Anterior vena cava (tissue), 1 donor: ENCODE measurements around a stretch of chr18.

- PRO-cap: no peak
Observed at GRCh38 chr18:6012843-6013562, 117.7 kb upstream of the TMEM200C start.

DNA sequence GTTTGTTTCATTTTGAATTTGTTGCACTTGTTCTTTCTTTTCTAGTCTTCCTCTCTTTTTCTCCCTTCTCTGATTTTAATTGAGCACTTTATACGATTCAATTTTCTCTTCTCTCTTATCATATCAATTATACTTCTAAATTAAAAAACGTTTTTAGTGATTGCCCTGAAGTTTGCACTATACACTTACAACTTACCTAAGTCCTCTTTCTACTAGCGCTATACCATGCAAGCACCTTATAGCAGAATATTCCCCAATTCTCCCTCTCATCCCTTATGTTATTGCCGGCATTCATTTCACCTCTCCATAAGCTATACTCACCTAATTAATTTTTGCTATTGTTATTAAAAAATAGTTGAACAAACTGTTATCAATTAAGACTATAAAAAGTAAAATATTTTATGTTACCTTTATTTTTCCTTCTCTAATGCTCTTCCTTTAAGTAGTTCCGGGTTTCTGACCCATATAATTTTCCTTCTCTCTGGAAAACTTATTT lies 166.4 kb upstream of the TMEM200C start:
- PRO-cap: no peak

GRCh38 chr18:6462880-6463121 lies 48.1 kb upstream of the L3MBTL4 start:
- PRO-cap: no peak

DNA sequence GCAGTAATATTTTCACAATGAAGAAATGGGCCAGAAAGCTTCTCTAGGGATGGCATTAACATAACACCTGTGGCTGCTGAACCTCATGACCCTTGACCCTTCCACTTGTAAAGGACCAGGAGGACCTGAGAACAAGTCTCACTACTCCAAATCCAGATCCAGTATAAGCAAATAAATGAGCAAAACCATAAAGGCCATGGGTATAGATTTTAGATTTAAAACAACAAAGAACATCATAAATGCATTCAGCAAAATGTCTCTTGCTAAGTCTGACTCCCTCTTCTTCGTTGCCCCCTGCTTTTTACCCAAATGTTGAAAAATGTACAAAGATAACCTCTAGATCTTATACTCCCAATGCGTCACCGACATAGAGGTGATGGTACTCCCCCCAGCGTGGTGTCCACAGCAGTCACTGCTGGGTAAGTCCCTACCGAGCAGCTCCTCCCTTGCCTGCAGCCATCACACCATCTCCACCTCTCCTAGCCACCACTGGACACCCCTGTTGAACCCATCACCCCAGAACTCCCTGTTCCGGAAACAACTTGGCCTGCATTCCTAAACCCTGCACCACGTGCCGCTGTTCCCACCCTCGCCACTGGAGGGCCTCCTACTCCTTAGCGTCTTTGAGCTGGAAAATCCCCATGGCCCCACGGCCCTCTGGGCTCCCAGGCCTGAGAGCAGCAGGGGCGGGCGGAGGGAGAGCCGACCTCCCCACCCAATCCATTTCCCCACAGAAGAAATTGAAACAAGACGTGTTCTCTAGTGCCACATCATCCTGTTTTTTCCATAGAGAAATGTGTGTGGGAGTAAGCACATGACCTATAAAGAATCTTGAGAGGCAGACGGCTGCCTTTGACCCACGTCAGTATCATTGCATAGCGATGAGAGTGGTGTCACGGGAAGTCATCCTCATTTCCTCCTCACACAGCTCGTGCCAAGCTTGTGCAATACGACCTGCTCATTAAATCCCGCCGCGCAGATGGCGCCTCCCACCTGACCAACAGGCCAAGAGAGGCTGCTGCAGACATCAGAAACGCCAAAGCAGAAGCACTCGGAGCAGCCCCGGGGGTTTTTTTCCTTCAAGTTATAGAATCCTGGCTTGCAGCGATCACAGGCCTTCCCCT lies 79.4 kb downstream of the LAMA1 start:
- PRO-cap: bidirectional peak, plus-strand start at position 1,030 of the sequence, minus-strand start at position 722 of the sequence

- PRO-cap: unidirectional peak, minus-strand start at chr18:7273491; unidirectional peak, minus-strand start at chr18:7273752
Observed at GRCh38 chr18:7273092-7274065, 42.5 kb downstream of the LRRC30 start.

GRCh38 chr18:7290191-7290569 lies 59.3 kb downstream of the LRRC30 start:
- PRO-cap: no peak

DNA sequence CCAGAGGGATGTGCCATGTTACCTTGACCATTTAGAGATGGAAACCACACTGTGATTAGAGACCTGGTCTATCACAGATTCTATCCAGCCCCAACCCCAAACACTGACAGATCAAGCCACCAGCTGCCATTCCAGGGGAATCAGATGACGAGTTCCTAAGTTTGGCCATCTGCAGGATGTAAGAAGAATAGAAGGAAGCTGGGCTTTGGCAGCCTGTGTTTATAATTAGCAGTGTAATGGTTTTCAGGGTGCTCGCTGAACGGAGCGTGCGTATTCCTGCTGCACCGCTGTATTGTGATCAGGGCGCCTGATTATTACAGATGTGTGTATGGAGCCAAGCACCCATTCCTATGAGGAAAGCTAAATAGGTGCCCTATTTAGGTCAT lies 138.1 kb downstream of the LRRC30 start:
- PRO-cap: no peak

DNA sequence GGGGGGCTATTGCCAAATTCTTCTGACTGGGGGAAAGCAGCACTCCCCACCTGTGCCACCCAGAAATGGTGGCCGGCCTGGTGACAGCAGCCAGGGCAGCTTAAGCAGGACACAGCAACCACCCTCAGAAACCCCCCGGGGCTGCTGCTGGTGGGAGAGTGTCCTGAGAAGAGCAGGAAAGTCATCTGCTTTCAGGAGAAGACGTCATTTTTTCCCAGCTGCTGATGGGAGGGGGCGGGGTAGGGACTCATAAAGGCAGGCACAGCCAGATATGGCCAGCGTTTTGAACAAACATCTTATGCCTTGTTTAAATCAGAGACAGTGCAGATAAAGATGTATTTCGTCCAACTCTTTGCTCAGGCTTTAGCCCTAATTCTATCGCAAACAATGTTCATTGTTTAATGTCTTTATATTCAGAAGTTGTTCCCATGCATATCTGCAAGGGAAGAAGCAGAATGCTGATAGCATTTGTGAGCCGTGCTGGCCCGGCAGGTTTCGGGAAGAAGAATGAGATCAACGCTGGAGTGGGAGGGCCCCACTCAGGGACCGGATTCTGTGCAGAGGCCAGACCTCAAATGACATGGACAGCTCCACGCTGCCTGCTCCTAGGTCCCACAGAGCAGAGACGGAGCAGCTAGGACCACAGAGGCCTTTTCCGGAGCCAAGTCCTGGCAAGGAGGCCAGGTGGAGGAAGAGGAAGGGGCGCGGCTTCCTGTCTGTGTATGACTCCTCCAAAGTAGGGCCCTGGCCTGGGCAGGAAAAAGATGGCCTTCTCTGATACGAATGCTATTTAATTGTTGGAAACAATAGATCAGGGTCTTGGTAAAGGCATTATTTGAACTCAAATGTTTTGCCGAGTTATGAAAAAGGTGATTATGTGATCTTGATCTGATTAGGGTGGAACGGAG lies 139.7 kb downstream of the LRRC30 start:
- PRO-cap: no peak

- PRO-cap: no peak
Observed at GRCh38 chr18:8076262-8076807, 509.2 kb downstream of the PTPRM start.

- PRO-cap: no peak
Observed at GRCh38 chr18:8143606-8143963, 465.7 kb upstream of the RAB12 start.

GRCh38 chr18:8179842-8180402 lies 429.3 kb upstream of the RAB12 start:
- PRO-cap: no peak

DNA sequence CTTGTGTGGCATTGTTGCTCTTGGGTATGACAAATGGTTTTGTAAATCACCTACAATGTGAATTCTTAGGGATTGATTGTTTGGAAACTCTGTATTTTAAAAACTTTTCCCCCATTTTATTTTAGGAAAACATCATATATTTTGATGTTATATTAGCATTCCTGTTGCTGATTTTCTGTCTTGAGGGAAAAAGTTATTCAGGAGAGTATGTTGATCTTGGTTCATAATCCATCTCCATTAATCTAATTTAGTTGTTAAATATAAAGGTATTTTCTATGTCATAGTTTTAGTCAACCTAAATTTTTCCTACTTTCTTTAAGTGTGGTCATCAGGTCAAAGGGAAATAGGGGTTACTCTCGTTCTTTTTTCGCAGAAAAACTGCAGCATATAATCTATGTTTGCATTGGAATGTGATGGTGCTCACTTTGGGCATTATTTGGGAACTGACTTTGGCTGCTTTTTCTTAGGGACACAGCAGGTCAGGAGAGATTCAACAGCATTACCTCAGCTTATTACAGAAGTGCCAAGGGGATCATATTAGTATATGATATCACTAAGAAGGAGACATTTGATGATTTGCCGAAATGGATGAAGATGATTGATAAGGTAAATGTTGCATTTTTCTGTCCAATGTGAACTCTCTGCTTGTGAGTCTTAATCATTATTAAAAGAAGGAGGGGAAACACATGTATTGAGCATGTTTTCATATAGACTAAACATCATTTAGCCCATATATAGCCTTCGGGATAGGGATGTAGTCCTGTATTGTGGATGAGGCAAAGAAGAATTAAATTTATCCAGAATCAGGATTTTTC lies 23.7 kb downstream of the RAB12 start:
- PRO-cap: no peak

- PRO-cap: no peak
Observed at GRCh38 chr18:8703912-8704257, 1.5 kb upstream of the MTCL1 start.

- PRO-cap: no peak
Observed at GRCh38 chr18:8730517-8730772, 25.1 kb downstream of the MTCL1 start.

GRCh38 chr18:8766128-8766423 lies 60.7 kb downstream of the MTCL1 start:
- PRO-cap: no peak

GRCh38 chr18:8783998-8784496 lies 78.7 kb downstream of the MTCL1 start:
- PRO-cap: no peak

GRCh38 chr18:8890945-8891448 lies 185.6 kb downstream of the MTCL1 start:
- PRO-cap: no peak

GRCh38 chr18:8913733-8914553 lies 188.6 kb upstream of the NDUFV2 start:
- PRO-cap: no peak

- PRO-cap: bidirectional peak, plus-strand start at chr18:9102650, minus-strand start at chr18:9102521
Observed at GRCh38 chr18:9102260-9102580, 279 bp upstream of the NDUFV2 start.

DNA sequence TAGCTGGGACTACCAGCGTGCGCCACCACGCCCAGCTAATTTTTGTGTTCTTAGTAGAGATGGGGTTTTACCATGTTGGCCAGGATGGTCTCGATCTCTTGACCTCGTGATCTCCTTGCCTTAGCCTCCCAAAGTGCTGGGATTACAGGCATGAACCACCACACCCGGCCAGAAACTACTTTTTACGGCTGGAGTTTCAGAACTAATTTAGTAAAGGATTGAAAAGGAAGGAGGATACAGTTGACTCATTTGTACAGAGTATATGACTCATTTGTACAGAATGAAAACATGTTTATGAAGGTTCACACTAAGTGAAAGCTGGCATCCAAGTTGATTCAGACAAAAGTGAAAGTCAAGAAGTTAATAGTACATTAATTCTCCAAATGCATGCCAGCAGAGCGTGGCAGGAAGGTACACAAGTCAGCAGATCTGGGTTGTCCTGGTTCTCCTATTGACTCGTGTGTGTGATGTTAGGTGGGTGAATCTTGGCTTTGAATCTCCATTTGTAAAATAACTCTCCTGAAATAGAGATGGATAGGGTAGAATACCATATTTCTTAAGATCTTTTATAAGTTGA lies 14.8 kb downstream of the NDUFV2 start:
- PRO-cap: bidirectional peak, plus-strand start at position 396 of the sequence, minus-strand start at position 177 of the sequence